Sigmoid colon (tissue), 4 donors: ENCODE results near the gene PROZ.

GRCh38 chr13:113044075-113045187 lies 61.2 kb upstream of the F7 start:
- PRO-cap, result bidirectional peak, plus-strand start at chr13:113044659, minus-strand start at chr13:113044539
- RAMPAGE, long total RNA, 4 experiments, result no peak in any of the 4 experiments

GRCh38 chr13:113122999-113123623 lies 512 bp downstream of the F10 start:
- PRO-cap, result no peak
- RAMPAGE, long total RNA, 4 experiments, result no peak in any of the 4 experiments

DNA sequence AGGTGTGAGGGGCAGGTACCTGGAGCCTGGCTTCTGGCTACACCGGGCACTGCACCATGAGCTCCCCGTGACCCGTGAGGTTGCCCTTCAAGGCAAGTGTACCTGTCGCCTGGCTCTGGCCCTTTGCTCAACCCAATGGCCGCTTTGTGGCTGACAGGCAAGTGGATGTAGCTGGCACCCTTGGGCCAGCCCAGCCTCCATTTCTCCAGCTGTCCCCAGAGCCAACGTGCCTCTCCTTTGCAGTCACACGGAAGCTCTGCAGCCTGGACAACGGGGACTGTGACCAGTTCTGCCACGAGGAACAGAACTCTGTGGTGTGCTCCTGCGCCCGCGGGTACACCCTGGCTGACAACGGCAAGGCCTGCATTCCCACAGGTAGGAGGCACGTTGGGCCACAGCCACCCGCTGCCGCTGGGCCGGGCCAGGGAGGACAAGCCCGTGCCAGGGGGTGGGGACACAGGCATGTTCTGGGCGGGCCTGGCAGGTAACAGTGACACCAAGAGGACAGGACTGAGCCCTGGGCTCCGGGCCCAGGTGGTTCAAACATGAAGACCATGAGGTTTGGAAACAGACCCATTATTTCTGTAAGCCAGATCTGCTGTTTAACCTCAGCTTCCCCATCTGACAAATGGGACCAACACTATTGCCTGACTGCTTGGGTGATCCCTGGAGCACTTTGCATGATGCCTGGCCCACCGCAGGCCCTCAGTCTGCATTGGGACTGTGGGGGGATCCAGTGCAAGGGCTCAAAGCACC lies 17.6 kb upstream of the PROZ start:
- PRO-cap, result no peak
- RAMPAGE, long total RNA, 4 experiments, result no peak in any of the 4 experiments

GRCh38 chr13:113141535-113142002 lies 16.9 kb upstream of the PROZ start:
- PRO-cap, result no peak
- RAMPAGE, long total RNA, 4 experiments, result no peak in any of the 4 experiments

GRCh38 chr13:113157960-113158724 lies at the start of gene PROZ:
TSS of gene PROZ (plus strand) at chr13:113158648.
- PRO-cap, result no peak
- RAMPAGE, long total RNA, 4 experiments, result no peak in any of the 4 experiments

DNA sequence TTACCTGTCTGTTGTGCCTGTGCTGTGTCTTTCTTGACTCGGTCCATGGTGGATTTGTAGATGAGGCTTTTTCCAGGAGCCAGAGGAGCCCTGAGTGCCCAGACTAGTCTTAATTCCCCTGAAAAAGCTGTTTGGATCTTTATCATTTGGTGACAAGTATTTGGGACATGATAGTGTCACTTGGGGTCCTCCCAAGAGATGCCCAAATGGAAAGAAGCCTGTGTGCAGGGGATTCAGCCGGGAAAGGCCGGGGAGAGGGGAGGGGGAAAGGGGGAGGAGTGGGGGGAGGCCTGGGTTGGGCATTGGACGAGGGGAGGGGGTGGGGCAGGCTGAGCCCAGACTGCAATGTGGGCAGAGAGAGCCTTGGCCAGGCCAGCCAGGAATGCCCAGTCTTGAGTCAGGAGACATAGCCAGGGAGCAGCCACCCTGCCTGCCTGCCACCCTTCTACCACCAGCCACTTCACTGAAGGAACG lies 333 bp downstream of the PROZ start:
- PRO-cap, result no peak
- RAMPAGE, long total RNA, 4 experiments, result no peak in any of the 4 experiments

- PRO-cap, result no peak
- RAMPAGE, long total RNA, 4 experiments, result no peak in any of the 4 experiments
Measured at GRCh38 chr13:113176176-113176748, 17.8 kb downstream of the PROZ start.

DNA sequence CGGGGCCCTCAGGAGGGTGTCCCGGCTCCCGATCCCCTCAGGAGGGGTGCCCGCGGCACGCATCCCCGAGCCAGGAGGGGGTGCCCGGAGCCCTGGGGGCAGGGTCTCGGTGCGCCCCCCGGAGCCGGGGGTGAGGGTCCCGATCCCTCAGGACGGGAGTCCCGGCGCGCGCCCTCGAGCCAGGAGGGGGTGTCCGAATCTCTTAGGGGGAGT lies 297 bp upstream of the CUL4A start:
- PRO-cap, result no peak
- RAMPAGE, long total RNA, 4 experiments, result no peak in any of the 4 experiments

GRCh38 chr13:113236580-113237039 lies 27.2 kb downstream of the CUL4A start:
- PRO-cap, result no peak
- RAMPAGE, long total RNA, 4 experiments, result no peak in any of the 4 experiments

DNA sequence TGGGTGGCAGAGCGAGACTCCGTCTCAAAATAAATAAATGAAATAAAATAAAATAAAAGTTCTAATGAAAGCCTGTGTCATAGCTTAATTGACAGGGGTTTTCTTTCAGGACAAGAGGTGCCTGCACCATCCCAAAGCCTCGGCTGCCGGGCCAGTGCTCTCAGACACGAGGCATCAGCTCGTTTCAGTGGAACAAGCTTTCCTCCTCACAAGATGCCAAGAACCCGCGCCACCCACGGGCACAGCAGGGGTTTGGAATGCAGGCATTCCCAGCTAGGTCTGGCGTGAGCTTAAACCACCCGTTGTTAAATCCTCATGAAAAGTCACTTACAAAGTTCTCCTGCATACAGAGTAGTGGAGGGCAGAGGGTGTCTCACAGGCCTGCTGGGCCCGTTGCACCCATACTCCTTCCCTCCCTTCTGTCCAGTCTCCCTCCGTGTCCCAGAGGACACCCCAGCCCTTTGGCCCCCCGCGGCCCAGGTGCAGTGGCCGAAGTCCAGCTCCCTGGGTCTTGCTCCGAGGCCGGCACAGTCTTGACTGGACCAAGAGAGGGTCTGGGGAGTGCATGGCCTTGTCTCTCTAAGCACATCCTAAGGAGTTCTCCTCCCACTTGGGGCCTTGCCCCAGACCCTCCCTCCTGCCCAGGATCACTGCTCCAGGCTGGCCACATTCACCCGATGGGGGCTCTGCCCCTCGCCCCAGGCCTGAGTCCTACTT lies 35.1 kb upstream of the GRTP1 start:
- PRO-cap, result no peak
- RAMPAGE, long total RNA, 4 experiments, result no peak in any of the 4 experiments

DNA sequence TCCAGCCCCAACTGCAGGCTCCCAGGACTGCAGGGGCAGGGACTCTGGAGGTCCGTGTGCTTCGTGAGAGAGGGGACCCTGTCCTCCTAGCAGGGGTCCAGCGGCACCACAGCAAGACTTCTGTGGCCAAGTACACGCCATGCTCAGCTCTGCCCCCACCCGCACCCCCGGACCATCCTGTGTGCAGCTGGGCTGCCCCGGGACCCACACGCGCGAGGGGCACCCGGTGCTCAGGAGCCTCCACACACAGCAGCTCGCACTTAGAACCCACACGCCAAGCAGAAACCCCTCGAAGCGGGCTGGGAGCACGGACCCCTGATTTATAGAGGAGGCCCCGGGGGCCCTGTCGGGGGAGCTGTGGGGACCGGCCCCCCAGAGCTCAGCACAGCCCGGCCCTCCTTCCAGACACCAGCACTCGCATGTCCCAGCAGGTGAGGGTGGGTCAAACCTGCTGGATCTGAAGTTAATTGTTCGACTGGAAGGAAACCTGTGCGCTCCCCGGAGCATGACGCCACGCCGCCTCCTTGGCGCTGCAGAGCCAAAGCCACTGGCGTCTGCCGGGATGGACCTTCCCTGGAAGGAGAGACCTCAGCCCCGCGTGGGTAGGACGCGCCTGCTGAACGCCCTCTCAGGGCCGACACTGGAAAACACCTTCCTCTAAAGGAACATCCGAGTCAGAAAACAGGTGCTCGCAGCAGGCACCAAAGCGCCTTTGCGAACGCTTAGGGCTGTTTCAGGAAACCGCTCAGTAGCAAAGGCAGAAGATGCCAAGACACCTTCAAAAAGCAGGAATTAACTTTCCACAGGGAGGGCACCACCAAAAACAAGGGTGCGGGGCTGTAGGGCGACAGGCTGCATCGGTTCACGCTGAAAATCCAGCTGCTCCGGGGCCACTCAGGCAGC lies 37.6 kb upstream of the GRTP1 start:
- PRO-cap, result no peak
- RAMPAGE, long total RNA, 4 experiments, result no peak in any of the 4 experiments

- PRO-cap, result no peak
- RAMPAGE, long total RNA, 4 experiments, result no peak in any of the 4 experiments
Measured at GRCh38 chr13:113445844-113446204, 7.5 kb downstream of the ADPRHL1 start.

GRCh38 chr13:113495379-113496386 lies 4.9 kb downstream of the TMCO3 start:
- PRO-cap, result no peak
- RAMPAGE, long total RNA, 4 experiments, result start-site peak on the plus strand in 1 of 4 experiments, at chr13:113495744-113495755 at its widest, 16 reads per replicate

DNA sequence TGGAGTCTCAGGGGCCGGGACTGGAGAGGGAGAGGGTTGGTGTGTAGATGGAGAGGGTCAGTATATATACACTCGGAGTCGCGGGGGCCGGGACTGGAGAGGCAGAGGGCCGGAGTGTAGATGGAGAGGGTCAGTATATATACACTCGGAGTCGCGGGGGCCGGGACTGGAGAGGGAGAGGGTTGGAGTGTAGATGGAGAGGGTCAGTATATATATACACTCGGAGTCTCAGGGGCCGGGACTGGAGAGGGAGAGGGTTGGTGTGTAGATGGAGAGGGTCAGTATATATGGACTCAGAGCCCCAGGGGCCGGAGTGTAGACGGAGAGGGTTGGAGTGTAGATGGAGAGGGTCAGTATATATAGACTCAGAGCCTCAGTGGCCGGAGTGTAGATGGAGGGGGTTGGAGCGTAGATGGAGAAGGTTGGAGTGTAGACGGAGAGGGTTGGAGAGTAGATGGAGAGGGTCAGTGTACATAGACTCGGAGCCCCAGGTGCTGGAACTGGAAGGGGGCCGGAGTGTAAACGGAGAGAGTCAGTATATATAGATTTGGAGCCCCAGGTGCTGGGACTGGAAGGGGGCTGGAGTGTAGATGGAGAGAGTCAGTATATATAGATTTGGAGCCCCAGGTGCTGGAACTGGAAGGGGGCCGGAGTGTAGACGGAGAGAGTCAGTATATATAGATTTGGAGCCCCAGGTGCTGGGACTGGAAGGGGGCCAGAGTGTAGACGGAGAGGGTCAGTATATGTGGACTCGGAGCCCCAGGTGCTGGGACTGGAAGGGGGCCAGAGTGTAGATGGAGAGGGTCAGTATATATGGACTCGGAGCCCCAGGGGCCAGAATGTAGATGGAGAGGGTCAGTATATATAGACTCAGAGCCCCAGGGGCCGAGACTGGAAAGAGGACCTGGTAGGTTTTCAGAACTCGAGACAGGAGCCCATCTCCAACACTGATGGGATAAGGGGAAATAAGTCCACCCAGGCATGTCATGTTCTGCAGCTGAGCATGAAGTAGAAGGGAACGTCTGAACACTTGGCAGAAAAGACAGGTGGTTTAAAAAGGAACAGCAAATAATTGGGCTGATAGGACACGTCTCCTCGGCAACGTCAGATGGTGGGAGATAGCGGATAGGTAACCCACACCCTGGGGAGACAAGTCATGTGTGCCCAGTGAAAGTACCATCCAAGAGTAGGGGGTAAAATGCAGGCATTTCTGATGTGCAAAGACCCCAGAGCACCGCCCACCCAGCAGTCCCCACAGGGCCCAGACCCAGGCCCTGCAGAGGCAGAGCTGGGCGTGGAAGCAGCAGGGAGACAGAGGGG lies 21.7 kb downstream of the TMCO3 start:
- PRO-cap, result no peak
- RAMPAGE, long total RNA, 4 experiments, result no peak in any of the 4 experiments

- PRO-cap, result no peak
- RAMPAGE, long total RNA, 4 experiments, result no peak in any of the 4 experiments
Measured at GRCh38 chr13:113626298-113626670, 31.7 kb downstream of the ATP4B start.

DNA sequence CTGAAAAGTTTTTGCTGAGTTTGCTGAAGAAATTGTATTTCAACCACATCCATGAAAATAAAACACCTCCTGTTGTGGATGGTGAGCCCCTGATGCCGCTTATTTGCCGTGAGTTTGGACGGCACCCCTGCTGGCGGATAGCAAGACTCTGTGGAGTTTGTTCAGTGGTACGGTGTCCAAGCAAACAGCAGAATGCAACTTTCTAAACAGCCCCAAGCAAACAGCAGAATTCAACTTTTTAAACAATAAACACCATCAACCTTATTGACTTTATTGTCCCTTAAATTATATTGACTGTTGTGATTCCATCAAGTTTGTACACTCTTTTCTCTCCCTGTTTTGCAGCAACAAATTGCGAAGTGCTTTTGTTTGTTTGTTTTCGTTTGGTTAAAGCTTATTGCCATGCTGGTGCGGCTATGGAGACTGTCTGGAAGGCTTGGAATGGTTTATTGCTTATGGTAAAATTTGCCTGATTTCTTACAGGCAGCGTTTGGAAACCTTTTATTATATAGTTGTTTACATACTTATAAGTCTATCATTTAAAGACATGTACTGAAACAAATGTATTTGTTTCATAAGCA lies 17.4 kb downstream of the ATP4B start:
- PRO-cap, result no peak
- RAMPAGE, long total RNA, 4 experiments, result no peak in any of the 4 experiments

DNA sequence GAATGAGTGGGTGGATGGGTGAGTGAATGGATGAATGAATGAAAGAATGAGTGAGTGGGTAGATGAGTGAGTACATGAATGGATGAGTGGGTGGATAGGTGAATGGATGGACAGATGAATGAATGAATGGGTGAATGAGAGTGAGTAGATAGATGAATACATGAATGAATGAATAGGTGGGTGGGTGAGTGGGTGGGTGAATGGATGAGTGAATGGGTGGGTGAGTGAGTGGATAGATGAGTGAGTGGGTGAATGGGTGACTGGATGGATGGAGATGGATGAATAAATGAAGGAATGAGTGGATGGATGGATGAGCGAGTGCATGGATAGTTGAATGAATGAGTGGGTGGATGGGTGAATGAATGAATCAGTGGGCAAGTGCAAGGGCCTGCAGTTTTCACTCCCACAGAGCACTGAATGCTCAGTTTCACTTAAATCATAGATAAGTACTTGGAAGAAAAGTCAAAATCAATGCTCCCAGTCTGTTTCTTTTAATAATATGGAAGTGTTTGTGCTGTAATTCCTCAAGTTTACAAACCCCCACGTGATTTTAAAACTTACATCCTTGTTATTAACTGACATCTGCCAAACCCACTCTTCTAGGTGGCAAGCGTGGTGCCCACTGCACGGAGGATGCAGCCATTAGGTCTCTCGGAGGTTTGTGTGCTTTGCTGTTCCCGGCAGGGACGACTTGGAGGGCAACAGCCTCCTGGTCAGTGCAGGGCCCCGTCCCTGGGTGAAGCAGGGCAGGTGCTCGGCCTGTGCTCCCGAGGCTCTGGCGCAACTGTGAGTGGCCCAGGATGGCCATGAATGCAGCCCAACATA lies 12.3 kb downstream of the GAS6 start:
- PRO-cap, result no peak
- RAMPAGE, long total RNA, 4 experiments, result no peak in any of the 4 experiments

GRCh38 chr13:113862062-113862774 lies 1.7 kb downstream of the GAS6 start:
- PRO-cap, result no peak
- RAMPAGE, long total RNA, 4 experiments, result no peak in any of the 4 experiments

- PRO-cap, result no peak
- RAMPAGE, long total RNA, 4 experiments, result no peak in any of the 4 experiments
Measured at GRCh38 chr13:113969712-113969956, 4.2 kb downstream of the C13orf46 start.

DNA sequence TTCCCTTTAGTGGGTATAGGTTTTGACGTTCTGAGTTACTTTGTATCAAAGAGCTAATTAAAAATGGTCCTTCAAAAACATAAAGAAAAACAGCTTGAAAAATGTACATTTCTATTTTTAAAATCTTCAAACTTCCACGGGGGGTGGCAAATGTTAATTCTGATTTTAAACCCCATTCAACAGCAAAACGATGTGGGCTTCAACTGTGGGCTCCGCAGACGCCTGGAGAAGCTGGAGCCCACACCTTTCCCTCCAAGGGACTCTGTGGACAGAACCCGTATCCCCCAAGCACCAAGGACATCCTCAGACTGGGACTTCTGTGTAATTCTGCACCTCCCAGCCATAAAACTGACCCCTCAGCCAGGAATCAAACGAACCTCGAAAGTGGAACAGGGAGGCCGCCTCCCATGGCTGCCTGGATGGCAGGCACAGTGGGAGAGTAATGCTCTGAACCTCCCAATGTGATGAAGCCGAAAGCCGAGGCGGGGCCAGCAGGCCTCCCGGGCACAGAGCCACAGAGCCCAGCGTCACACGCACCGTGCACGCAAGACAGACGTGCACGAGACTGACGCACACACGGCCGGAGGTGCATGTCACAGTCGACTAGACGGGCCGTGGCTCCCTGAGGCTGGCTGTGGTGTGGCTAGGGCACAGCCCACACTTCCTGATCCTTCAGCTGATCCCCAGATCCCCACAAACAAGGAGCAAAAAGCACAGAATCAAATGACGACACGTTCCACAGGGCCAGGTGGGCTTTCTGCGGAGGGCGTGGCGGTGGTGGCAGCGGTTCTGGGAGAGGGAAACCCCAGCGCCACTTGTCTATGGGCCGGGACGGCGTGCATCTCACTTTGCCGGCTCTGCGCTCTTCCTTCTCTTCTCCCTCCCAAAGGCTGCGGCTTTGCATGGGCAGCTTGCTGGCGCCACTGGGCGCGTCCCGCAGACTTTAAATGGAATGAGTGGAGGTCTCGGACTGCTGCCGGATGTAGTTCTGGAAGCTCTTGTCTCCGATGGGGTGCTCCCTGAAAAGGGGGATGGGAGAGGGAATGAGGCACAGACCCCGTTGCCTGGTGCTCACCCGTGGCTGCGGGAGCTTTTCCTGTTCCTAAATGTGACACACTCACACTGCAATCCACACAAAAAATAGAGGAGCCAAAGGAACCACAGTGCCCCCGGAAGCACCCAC lies 4.9 kb upstream of the C13orf46 start:
- PRO-cap, result no peak
- RAMPAGE, long total RNA, 4 experiments, result no peak in any of the 4 experiments